ENCODE measurements around a stretch of chr9.

GRCh38 chr9:133990748-133991416 lies 1.2 kb downstream of the VAV2 start:
- PRO-cap: bidirectional peak, plus-strand start at chr9:133991092, minus-strand start at chr9:133990916

GRCh38 chr9:134055454-134056754 lies 11.9 kb downstream of the BRD3 start:
- PRO-cap: no peak

- PRO-cap: no peak
These were observed 423 bp downstream of the WDR5 start for GRCh38 chr9:134136348-134136661.

GRCh38 chr9:134142140-134142882 lies 6.4 kb downstream of the WDR5 start:
- PRO-cap: no peak

DNA sequence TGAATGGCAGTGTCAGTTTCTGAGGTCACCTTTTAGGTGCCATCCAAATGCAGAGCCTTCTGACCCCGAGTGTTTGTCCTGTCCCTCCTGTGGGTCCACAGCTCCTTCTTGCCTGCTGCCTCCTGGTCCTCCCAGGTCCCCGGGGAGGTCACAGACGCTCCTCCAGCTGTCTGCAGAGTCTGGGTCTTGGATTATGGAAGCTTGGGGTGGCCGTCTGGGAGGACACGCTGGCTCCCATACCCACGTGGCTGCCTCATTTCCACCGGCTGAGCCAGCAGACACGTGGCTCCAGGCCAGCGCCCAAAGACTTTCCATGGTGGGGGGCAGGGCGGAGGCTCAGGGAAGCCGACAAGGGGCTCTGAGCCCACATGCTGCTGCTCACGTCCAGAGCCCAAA lies 52.5 kb downstream of the WDR5 start:
- PRO-cap: no peak

DNA sequence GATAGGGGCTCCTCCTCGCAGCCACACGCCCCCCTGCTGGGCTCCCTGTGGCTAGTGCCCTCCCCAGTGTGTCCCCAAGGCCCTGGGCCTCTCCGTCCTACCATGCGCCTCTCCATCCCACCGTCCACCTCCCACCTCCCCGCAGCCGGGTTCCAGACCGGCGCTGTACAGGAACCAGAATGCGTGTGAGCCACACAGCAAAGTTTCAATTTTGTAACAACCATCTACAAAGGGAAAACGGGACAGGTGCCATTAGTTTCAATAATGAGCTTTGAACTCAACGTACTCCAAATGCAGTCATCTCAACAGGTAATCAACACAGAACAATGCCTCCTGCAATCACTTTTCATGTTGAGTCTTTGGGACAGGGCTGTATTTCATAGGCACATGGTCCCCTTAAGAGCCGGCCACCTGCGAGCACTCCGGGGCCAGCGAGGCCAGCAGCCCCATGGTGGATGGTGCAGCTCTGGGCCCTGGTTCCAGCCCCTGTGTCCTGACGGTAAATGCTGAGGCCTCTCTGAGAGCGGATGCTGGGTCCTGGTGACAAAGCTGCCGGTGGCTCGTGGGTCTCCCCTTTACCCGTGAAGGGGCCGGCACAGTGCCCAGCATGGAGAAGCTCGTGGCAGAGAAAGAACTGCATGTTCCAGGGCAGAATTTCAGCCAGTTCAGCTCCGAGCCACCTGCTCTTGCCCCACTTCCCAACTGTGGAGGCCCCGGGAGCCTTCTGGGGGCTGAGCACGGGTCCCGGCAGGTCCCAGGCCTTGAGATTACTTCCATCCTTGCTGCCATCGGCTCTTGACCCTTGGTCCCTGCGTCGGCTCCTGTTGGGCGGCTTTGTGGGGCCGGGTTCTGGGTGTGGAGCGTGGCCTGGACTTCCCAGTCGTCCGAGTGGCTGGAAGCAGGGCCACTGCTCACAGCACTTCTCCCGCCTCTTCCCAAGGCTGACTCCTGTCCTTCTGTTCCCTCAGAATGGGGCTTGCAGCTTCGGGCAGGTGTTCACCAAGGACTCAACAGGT lies 54.5 kb downstream of the WDR5 start:
- PRO-cap: no peak

GRCh38 chr9:134204881-134205668 lies 69.2 kb downstream of the WDR5 start:
- PRO-cap: no peak

GRCh38 chr9:134208296-134208896 lies 72.5 kb downstream of the WDR5 start:
- PRO-cap: no peak

- PRO-cap: no peak
These were observed 81.7 kb downstream of the WDR5 start for GRCh38 chr9:134217378-134218160.

GRCh38 chr9:134243746-134244314 lies 82.4 kb upstream of the RXRA start:
- PRO-cap: no peak

- PRO-cap: no peak
These were observed 3.1 kb upstream of the RXRA start for GRCh38 chr9:134323247-134323461.

GRCh38 chr9:134326722-134327640 lies 726 bp downstream of the RXRA start:
- PRO-cap: bidirectional peak, plus-strand start at chr9:134326971, minus-strand start at chr9:134327045; bidirectional peak, plus-strand start at chr9:134327311, minus-strand start at chr9:134327085

DNA sequence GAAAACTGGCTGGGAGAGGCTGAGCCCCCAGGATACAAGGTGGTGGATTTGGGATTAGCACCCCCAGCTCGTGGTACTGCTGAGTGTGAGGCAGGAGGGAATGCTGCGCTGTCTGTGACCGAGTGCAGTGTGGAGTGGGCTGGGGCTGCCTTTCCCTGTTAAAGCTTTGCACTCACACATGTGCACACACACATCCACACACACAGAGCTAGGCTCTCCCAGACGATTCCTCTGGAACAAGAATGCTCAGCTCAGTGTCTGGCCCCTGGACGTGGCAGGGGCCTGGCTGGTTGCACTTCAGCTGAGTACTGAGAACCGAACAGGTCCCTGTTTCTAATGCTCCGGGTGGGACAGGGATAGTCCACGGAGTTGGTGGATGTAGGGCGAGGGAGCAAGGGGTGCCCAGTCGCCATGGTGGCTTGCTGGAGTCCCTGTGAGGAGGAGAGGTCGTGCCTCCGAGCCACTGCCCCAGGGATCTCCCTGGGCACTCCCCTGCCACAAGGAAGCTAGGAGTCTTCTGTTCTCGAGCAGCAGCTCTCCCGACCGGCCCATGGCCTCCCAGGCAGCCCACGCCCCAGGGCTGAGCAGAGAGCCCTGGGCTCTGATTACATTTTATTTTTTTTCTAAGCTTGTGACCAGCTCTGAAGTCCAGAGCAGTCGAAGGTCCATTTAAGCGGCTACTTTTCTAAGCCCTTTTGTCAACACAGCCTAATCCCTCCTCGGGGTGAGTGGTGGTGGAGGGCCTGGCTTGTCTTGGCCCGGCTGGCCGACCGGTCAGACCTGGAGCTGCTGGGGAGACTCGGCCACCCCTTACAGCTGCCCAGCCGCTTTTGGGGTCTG lies 1.9 kb downstream of the RXRA start:
- PRO-cap: no peak

- PRO-cap: no peak
These were observed 7.8 kb downstream of the RXRA start for GRCh38 chr9:134334027-134334419.

DNA sequence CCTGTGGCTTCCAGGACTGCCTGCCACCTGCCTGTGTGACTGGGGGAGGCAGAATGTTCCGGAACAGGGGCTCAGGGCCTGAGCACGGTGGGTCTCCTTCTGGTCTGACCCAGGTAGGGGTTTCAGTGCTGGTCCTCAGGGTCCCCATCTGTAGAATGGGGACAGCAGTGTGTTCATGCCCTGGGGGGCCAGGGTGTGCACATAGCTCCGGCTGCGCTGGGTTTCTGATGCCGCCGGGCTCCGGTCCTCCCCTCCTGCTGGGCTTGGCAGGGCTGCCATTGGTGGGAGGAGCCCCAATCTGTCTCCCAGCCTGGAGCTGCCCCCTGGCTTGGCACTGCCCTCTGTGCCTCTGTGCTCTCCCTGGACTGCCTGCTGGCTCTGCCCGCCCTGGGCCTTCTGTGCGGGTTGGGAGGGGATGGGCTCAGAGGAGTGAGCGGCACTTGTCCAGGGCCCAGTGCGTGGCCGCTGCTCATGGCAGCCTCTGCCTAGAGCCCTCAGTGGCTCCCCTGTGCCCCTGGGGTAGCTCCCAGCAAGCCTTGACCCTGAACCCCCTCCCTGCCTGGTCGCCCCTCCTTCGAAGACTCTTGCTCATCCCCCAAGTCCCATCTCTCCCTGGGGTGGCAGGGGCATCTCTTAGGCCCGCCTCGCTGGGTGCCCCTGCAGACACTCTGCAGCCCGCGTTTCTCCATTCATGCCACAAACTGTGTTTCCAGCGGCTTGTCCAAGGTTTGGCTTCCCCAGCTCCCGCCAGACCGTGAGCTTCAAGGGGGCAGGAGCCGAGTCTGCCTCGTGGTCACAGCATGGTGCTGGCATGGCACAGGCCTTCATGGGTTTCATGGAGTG lies 35.7 kb downstream of the RXRA start:
- PRO-cap: no peak

DNA sequence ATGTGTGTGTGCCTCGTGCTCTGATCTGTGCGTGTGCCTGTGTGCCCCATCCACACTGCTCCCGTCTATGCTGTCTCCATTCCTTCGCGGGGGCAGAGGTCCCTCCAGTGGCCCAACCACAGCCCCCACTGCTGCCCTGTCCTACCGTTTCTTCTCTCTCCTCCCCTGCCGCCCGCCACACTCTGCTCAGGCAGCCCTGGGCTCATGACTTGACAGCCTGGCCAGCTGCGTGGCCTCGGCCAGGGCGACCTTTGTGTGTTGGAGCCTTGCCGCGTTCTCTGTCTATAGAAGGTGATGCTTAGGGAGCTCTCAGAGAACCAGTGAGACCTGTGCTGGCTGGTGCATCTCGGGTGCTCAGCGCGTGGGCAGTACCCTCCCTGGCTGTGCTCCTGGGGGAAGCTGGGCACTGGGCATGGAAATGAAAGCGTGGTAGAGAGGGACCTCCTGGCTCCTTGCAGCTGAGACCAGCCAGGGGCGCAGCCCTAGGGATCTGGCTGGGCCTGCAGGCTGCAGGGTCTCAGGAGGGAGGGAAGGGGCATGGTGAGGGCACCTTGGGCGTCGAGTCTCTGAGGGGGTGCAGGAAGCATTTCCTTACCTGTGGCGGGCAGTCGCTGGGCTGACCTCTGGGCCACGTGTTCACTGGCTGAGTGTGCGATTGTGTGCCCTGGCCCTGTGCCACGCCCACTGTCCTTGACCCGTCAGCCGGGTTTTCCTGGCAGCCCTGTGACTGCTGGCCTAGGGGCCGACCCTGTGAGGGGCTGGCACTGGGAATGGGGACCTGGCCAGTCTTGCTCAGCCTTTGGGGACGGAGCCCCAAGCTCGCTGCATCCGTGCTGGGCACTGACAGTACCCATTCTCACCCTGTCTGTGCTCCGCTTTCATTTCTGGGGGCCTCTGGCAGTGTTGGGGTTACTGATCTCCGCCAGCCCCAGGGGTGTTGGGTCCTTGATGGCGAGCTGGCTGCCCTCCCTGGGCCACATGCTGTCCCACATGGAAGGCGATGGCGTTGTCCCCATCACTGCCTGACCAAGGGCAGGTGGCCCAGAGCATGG lies 50.4 kb downstream of the RXRA start:
- PRO-cap: no peak

DNA sequence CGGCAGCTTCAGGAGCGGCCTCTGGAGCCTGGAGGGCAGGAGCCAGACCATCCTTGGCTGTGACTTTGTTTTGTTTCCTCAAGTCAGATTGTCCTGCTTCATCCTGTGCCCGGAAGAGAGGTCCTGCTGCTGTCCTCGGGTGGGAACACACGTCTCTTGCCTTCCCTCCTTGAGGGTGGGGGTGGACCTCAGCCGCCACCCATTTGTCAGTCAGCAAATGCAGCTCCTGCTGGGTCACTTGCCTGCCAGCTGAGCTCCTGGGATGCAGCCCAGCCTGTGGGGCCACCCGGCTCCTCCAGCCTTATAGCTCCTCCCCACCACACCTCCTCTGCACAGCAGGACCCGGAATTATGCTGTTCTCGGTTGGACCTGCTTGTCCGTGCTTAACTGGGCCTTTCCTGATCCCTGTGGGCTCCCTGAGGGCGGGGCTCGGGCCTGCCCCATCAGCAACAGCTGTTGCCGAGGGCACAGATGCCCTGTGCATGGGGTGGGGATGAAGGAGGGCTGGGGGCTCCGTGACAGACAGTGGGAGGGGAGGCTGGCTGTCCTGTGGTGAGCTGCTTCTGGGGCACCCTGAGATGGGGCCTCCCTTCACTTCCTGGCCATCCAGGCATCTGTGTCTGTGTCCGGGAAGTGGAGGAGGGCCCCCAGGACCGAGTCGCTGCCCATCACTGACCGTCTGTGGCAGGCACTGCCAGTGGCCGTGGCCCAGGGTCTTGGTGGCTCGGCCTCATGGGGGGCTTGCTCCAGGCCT lies 52.8 kb downstream of the RXRA start:
- PRO-cap: no peak

- PRO-cap: no peak
These were observed 85.2 kb downstream of the RXRA start for GRCh38 chr9:134411347-134411945.

DNA sequence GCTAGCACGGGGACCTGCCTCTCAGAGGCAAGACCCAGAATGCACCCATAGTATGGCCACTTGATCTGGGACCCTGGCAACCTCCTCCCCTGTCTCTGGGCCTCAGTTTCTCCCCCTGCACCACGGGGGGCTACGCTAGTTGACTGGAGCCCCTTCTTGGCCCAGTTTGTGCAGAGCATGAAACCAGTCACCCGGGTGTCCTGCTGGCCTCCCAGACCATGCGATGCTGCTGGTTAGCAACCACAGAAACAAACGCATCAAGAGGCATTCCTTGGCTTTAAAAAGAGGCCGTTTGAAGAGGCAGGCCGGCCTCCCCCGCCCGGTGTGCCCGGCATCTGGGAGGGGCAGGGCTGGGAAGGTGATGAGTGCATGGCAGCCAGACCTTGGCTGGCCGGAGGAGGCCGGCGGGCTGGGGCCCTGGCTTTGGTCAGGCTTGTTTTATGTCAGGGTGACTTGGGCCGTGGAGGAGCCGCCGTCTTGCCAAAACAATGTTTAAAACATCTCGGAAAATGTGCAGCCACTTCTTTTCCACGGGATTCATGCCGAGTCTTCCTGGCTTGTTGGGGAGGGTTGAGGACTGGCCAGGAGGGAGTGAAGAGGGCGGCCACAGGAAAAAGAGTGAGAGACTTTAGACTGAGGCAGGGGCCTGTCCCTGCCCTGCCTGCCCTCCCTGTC lies 142.7 kb downstream of the RXRA start:
- PRO-cap: no peak

DNA sequence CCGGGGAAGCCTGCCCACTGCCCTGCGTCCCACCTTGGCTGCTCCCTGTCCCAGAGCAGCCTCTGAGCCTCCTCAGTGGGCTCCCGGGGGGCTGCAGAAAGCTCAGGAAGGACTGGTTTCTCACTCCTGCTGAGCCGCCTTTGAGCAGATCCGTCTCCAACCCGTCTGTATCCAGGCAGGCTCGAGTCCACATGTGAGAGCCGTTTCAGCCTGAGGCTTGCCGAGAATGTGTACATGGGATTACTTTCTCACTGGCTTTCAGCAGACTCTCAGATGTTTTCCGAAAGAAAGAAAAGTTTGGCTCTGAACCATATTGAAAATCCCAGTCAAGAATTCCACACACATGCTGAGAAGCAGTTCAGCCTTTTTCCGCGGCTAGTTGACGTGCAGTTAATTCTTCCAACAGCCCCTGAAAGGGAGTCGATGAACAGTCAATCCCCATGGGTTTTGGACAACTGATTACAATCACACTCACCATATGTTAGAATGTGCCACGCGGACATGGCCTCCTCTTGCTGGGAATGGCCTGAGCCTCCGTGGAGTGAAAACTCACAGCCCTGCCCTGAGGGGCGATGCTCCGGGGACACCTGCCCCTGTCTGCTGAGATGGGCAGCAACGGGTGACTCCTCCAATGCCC lies 95.2 kb upstream of the COL5A1 start:
- PRO-cap: no peak

Data from neural crest cell (in vitro differentiated cells).